Jurkat, Clone E6-1 (cell line): ENCODE measurements around a stretch of chr15.

DNA sequence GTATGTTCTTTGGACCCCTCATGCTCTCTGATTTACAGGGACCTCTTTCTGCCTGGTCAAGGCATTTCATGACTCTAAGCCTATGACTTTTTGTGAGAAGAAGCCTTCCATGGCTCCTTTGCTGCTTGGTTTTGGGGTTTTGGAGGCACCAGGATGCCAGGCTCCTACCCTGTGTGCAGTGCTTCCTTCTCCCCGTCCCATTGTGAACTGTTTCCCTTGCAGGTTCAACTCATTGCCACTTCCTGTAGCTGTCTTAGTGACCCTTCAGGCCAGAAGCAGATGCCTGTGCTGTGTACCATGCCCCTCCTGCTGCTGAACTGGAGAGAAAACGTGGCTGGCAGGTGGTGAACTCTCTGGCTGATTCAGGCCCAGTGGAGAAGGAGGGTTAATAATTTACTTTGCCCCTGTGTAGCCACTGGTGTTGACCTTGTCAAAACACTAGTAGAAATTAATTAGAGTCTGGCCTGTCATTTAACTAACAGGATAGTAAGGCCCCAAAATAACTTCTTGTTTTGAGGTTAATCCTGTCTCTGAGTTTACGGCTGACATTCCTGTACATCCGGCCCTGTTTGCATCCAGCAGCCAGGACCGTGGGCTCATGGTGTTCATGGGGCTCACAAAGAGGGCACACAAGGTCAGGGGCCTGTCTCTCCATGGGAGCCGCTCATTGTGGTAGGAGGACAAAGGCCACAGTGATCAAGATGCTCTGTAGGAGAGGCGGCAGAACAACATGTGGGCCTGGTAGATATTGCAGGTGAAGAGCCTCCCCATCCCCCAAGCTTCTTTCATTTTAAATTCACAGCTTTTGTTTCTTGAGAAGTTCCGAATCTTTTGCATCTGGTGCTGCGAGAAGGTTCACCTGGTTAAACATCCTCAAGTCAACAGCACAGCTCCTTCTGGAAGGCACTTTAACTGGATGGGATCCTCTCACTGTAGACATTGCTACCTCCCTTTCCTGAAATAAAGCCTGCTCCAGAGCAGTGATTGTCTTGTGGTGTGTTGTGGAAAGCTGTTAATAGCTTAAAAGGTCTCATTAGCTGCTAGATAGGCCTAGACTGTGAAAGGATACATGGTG lies 101.6 kb downstream of the CGNL1 start:
- RRBS = no CpG with 5 or more reads among the region's 9 CpGs

GRCh38 chr15:57505184-57505832 lies 86.4 kb upstream of the MYZAP start:
- RRBS = no CpG with 5 or more reads among the region's 10 CpGs

DNA sequence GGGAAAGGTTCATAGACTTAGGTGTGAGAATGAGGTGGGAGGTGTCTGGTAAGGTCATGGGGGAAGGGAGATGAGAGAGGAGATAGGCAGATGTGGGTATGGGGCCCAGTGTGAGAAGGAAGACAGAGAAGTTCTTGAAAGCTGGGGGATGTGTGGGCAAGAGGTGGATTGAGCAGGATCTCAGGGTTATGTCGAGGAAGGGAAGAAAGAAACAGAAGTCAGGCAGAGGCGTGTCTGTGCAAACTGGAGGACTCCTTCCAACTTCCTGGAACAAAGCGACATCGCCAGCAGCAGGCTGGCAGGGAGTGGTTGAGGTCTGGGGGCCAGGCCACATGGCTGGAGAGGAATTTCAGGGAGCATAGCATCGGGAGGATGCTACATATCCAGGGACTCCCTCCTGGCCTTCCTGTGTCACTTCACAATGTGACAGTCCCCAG lies 42.9 kb upstream of the MYZAP start:
- RRBS = no CpG with 5 or more reads among the region's 5 CpGs

GRCh38 chr15:57591256-57591638 lies 457 bp upstream of the MYZAP start:
- RRBS = no CpG with 5 or more reads among the region's 8 CpGs

- RRBS = no CpG with 5 or more reads among the region's 7 CpGs
These were observed 16.0 kb downstream of the MYZAP start for GRCh38 chr15:57607568-57608242.

- RRBS = no CpG with 5 or more reads among the region's 6 CpGs
These were observed 26.6 kb upstream of the POLR2M start for GRCh38 chr15:57679677-57680465.

DNA sequence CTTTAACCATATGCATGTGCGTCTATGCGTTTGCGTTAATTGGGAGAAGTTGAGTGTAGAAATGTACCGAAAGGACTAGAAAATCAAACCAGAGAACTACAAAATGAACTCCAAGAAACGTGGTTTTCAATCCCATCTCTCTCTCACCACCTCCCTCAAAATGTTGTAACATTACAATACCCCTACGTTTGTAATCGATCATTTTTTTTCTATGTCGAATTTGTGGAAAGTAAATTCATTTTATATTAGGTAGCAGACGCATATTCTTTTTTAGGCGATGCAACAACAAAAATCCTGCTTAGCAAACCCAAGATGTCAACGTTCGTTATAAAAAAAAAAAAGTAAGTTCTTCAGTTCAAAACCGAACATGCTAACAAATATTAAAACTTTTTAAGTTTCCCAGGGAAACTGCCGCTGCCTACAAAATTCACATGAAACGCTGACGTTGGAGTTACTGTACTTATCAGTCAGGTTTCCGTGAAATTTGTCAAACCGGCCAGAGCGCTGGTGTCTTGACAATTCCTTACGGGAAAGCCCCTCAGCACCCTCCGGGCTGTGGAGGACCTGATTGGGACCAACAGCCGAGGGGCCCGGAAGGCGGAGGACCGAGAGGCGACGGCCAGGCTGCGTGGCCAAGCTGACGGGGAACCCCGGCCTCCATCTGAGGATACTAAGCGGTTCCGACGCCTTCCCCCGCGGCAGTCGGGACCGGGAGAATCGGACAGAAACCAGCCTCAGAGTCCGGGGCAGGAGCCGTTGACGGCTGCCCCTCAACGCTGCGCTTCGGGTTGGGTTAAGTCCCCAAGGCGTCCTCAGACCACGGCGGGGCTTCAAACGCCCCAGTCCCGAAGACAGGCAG lies 752 bp downstream of the ALDH1A2 start:
- RRBS = 96% methylated on average over 8 of the region's 49 CpGs

- RRBS = no CpG with 5 or more reads among the region's 1 CpG
These were observed 29.7 kb upstream of the ALDH1A2 start for GRCh38 chr15:58095190-58095548.

GRCh38 chr15:58284281-58284761 lies 146.1 kb downstream of the AQP9 start:
- RRBS = no CpG with 5 or more reads among the region's 6 CpGs

DNA sequence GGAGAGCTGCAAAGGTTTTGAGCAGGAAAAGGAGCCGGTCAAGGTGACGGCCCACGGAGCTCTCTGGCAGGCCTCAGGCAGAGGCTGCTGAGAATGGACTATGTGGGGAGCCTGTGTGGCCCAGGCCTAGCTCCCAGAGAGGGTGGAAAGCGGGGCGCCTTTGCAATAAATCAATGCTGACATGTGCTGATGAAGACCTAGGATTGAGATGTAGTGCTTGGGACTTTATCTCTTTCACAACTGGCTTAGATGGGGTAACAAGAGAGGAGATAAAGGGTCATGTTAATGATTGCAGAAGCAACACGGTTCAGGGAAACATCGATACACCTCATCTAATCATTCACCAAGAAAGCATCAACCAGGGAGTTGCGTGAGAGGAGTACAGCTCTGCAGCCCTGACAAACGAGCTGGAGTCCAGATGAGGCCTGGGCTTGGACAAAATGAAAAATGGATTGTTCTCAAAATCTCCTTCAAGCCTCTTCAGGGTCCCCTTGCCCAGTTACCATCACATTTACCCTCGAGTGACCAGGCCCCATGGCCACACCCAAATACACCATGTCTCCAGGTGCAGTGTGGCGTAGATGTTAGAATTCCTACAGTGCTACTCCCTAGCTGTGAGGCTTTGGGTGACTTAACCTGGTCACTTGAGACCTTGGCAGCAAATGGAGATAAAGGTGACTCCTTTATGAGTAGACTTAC lies 146.5 kb upstream of the LIPC start:
- RRBS = no CpG with 5 or more reads among the region's 11 CpGs

DNA sequence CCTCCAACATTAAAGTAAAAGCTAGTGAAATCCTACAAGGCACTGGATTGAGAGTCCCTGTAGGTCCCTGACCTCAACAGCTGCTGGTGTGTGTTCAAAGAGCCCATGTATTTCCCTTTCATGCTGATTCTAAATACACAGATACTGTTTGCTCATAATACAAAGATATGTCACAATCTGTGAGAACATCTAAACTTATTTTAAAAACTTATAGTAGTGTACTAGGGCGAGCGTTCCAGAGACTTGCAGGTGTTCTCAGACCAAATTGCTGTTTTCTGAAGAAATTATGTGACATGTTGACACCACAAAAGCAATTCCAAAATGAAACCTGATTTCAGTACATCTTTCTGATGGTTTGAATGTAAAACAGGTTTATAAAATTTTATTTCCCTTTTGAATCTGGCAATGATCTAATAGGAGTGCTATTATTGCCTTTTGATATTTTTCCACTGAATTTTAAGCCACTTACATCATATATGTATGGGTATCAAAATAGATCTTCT lies 145.8 kb upstream of the LIPC start:
- RRBS = no CpG with 5 or more reads among the region's 2 CpGs

DNA sequence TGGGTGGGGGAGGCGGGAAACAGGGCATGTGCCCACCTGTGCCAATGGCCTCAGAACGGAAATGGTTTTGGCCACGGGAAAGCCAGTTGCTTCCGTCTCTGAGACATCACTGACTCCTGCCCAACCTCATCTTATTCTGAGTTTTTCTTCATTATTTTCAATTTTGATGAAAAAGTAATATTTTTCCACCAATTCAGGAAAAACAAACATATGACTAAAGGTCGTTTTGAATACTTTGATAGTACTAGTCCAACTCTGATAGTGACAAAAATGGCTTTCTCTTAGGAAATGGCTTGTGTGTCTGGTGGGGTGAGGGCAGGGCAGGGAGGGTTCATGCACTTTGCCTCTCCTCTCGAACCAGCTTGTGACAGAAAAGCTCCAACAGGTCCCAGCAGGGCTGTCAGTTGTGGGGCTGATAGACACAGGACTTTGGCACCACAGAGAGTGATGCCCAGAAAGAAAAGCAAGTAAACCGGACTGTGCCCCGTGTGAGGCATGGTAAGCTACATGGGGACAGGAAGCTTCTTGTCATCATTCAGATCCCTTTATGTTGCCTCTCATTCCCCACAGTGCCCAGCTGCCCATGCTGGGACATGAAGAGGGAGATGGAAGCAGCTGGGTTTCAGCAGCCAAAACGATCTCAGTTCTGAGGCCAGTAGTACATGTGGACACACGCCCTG lies 29.9 kb upstream of the LIPC start:
- RRBS = no CpG with 5 or more reads among the region's 10 CpGs

DNA sequence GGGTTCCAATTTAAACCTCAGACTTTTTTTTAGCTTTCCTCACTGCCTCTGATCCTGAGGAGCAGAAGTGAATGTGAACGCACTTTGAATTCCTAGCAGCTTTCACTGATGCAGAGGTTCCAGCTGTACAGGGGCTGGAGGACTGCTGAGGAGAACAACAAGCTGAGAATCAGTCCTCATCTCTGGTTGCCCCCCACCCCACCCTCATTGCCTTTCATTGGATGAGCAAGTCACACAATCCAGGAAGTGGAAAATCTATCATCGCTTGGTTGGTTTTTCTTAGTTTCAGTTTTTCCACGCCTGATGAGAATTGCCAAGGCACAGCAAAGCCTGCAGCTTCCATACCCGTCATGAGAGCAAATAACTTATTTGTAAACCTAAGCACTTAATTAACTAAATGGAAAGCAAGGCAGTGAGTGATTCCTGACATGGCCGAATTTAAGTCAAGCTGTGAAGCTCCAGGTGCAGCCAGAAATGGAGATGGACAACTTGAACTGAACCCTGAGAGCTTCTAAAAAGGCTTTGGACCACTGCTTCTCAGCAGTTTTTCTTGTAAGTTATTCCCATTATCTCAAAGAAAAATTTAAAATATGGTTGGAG lies 21.4 kb upstream of the LIPC start:
- RRBS = no CpG with 5 or more reads among the region's 5 CpGs

DNA sequence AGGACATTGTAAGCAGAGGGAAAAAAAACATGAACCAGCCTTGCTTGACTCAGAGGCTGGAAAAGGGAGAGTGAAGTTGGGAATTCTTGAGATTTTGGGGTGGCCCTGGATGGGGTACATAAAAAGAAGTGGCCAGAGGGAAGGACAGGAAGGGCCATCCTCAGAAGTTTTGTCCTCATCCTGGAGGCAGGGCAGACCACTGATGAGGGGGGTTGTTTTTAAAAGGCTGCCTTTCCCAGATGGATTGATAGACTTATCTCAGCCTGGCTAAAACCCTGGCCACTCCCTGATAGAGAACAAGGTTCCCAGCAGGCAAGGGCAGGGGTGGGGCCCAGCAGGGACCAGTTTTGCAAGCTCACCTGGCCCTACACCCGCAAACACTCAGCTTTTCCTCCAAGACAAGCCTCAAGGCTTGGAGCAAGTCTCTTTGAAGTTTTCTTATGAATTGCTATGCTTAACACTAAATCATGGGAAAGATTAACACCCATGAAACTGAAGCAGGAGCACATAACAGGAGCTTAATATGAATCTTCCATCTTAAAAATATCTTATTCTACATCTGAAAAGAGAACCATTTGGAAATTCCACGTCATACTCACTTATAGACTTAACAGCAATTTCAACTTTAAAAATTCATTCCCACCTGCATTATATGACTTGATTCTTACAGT lies 9.1 kb downstream of the LIPC start:
- RRBS = no CpG with 5 or more reads among the region's 2 CpGs

DNA sequence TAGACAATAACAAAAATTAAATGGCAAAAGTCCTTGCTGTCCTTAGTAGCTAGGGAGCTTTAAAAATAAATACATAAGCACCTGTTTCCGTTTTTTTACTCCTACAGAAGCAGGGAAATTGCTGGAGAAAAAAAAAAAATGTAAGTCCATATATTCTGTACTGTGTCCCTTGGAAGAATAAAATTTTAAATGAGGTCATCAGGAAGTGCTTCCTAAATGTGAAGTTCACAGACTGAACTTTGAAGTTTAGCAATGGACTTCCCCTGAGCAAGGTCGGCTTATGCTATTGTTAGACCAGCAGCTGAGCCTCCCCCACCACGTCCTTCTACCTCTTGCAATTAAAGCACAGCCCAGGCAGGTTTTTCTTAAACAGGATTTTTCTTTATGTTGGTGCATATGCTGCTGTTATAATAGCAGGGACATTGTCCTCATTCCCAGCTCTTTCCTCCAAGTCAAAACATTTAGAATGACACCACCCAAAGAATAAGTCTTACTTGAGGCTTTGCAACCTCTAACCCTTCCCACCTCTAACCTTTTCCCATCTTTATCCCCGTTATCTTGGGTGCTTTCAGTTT lies 26.3 kb downstream of the LIPC start:
- RRBS = no CpG with 5 or more reads among the region's 4 CpGs

GRCh38 chr15:58517142-58517448 lies 85.3 kb downstream of the LIPC start:
- RRBS = no CpG with 5 or more reads among the region's 2 CpGs

DNA sequence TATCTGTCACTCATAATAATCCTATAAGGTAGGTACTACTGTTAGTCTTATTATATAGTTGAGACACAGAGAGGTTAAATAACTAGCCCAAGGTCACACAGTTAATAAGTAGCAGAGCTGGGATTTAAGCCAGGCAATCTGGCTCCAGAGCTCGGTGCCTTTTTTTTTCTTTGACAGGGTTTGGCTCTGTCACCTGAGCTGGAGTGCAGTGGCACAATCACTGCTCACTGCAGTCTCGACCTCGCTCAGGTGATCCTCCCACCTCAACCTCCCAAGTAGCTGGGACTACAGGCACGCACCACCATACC lies 96.5 kb downstream of the LIPC start:
- RRBS = no CpG with 5 or more reads among the region's 4 CpGs

GRCh38 chr15:58770469-58770820 lies 657 bp upstream of the MINDY2 start:
- RRBS = no CpG with 5 or more reads among the region's 10 CpGs

DNA sequence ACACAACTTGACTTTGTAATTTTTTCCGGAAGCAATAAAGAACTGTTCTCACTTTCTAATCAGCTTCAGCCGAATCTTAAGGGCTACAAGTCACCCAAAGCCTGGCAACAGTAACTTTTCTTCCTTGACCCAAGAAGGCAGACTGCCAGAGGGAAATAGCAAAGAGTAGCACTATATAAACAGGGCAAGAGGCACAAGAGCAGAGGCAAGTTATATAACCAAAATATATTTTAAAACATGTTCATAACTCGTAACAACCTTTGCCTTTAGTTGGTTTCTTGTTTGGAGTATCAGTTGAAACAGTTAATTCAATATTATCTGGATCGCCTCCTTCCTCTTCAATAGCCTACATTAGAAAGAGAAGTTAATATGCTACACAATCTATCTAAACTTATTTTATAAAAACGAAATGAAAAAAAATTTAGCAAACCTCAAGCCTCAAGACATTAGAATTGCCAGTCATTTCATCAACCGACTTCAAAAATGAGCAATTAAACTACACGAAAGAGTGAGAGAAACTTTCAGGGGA lies 1.3 kb downstream of the SLTM start:
- RRBS = no CpG with 5 or more reads among the region's 7 CpGs